ENCODE data around the genes SRFBP1 and ZNF474.

- PRO-cap, result no peak
- RAMPAGE, long total RNA, 4 experiments, result no peak in any of the 4 experiments
Measured at GRCh38 chr5:116573593-116573755, 1.1 kb downstream of the SEMA6A start.

GRCh38 chr5:116764097-116764687, 189.6 kb upstream of the SEMA6A start:
- PRO-cap, result no peak
- RAMPAGE, long total RNA, 4 experiments, result no peak in any of the 4 experiments

GRCh38 chr5:116939181-116939446, 364.5 kb upstream of the SEMA6A start:
- PRO-cap, result no peak
- RAMPAGE, long total RNA, 4 experiments, result no peak in any of the 4 experiments

GRCh38 chr5:118923148-118923714, 65.1 kb downstream of the DTWD2 start:
- PRO-cap, result no peak
- RAMPAGE, long total RNA, 4 experiments, result no peak in any of the 4 experiments

- PRO-cap, result unidirectional peak, minus-strand start at chr5:119070633; bidirectional peak, plus-strand start at chr5:119071149, minus-strand start at chr5:119070839
- RAMPAGE, long total RNA, 4 experiments, result start-site peak on the minus strand in 1 of 4 experiments, at chr5:119070857-119070882 at its widest, 11 reads per replicate
Measured at GRCh38 chr5:119070344-119070984, 423 bp upstream of the DMXL1 start.

DNA sequence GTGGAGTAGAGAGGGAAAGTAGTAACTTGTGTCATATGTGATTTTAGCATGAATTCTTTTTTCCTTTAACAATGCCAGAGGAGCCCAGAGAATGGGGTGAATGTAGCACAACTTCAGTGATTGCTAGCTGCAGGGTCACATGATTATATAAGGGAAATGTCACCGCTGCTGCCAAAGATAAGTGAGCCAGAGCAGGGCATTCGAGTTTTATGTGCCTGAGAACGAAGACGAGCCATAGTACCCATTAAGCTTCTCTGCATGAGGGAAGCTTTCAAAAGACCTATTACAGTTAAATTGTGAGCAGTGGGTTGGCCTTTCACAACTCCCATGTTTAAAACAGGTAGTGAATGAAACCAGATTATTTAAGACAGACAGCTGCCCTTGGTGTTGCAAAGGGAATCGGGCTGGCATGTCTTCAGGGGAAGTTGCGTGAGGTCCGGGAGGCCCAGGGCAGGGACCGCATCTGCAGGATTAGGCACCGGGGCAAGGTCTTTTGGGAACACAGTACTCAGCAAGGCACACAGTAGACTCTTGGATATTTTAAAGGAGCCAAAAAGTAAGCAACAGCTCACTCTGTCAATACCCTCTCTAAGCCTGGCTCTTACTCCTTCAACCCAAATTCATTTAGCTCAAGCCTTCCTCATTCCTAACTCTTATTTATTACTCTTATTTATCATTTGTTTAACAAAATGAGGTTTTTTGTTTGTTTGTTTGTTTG, 82.3 kb upstream of the TNFAIP8 start:
- PRO-cap, result no peak
- RAMPAGE, long total RNA, 4 experiments, result no peak in any of the 4 experiments

GRCh38 chr5:119299361-119300612, 56.0 kb upstream of the TNFAIP8 start:
- PRO-cap, result no peak
- RAMPAGE, long total RNA, 4 experiments, result no peak in any of the 4 experiments

DNA sequence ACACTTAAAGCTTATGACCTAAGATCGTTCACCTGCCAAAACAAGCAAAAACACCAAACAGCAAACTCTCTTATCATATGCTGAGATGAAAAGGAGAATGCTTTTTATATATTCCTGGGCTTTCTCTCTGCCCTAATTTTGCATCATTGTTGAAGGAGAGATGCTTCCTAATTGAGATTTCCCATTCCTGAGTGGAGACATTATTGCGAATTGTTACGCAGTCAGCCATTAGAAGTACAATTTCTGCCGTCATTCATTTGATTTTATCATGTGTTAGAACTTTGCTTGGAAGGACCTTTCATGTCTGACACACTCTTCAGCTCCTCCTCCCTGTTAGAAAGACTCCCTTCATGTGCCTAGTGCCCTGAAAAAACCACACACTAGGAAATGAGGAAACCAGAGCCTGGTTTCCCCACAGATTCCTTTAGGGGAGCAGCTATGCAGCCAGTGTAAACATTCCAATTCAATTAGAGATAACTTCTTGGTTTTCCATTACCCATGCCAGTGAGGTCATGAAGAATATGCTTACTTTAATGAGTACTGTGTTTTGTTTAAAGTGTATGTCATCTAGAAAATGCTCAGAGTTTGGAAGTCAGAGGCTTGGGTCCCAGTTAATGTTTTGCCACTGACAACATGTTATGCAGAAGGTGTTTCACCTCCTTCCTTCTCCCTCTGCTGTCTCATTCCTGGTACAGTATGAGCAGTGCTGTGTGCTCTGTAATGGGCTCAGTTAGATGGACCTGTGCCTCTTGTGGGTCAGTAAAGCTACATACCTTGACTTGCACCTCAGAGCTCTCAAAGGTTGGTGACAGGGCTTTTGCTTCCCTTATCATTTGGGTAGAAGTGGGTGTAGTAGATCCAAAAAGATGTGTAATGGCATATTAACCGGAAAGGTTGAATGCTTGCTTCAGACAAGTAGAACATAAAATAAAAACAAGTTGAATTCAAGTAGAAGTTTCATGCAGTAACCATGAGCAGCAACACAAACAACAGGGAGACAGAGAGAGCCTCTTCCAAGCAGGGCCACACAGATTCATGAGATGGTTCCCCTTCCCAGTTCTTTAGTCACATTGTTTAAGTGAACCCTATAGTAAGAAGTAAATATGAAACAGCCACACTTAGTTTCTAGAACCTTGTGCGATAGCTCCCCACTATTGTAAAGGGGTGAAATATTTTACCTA, 52.7 kb upstream of the TNFAIP8 start:
- PRO-cap, result no peak
- RAMPAGE, long total RNA, 4 experiments, result no peak in any of the 4 experiments

GRCh38 chr5:119315501-119316212, 40.2 kb upstream of the TNFAIP8 start:
- PRO-cap, result no peak
- RAMPAGE, long total RNA, 4 experiments, result no peak in any of the 4 experiments

- PRO-cap, result no peak
- RAMPAGE, long total RNA, 4 experiments, result no peak in any of the 4 experiments
Measured at GRCh38 chr5:119321242-119322028, 34.4 kb upstream of the TNFAIP8 start.

- PRO-cap, result no peak
- RAMPAGE, long total RNA, 4 experiments, result no peak in any of the 4 experiments
Measured at GRCh38 chr5:119327138-119327366, 28.8 kb upstream of the TNFAIP8 start.

DNA sequence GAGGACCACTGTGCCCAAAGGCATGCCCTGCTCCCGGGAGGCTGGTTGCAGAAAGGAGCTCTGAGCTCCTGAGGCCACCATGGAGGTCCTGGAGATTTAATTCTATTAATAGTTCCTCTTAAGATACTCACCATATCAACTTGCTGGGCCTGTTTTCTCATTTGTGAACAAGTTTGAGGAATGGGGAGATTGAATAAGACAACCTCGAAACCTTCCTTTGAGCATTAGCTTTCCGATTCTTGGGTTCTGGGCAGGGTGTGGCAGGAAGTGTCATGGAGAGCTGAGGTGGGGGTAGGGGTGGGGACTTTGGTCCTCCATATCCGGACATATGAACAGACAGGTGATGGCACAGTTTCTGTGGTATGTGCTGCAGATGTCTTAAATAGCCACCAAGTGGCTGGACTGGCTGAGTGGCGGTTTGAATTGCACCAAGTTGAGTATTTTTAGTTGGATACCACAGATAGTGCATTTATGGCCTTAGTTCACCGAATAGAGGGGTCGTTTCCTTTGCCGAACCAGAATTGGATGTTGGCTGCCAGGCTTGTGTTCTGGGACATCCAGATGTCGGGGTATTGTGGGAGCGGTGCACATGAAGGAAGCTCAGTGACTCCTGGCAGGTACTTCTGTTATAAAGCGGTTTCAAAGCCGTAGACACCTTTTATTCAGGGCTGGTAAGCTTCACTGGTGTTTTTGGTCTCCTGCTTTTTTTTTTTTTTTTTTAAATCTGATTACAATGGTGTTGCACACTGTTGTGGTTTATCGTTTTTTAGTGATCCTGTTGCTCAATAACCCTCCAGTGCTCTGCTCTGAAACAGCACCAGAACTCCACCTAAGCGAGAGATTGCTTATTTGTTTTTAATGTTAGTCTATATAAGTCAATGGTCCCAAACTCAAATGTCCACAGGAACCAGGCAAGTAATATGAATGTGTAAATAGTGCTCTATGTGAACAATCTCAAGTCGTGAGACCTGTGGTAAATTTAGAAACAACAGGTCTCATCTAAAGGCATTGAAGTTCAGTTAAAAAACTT, 15.1 kb upstream of the TNFAIP8 start:
- PRO-cap, result no peak
- RAMPAGE, long total RNA, 4 experiments, result no peak in any of the 4 experiments

DNA sequence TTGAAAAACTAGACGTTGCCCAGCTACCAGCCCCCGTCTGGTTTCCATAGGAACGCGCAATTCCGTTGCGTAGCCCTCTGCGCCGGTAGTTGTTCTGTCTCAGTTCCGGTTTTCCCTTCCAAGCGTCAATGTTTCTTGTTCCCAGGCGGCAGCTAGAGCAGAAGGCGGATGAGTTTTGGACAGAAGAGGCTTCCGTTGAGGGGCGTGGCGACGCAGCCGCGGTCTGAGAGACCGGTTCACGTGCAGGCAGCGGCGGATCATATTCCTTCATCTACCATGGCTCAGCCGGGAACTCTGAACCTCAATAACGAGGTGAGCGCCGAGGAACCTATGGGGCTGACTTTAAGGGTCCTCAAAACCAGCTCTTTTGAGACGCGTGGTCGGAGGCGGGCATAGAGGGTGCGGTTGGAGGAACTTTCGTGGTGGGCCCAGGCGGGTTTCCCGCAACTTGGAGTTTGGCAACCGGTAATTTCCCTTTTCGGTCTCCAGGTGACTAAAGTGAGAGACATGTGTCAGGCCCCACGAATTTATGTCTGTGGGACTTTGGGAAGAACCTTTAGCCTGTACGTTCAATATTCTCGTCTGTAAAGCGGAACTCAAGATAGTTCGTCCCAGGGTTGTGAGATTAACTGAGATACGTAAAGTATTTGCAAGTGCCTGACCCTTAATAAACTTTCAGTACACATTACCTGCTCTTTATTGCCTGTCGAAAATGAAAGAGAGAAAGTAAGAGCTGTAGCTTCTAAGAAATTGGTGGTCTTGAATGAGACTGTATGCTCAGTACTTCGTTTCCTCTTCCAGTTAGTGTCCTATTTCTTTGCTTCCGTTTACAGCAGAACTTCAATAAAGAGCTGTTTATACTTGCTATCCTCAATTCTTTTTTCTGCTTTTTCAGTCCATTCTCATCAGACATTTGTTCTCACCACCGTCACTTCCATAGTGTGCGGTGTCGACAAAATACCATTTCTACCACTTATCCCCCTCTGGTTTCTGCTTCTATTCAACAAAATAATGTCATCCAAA, at the start of gene SRFBP1:
TSS of gene SRFBP1 (plus strand) at position 219 of the 1,023 bp plus-strand sequence.
- PRO-cap, result bidirectional peak, plus-strand start at position 219 of the sequence, minus-strand start at position 96 of the sequence
- RAMPAGE, long total RNA, 4 experiments, result start-site peak on the plus strand in 4 of 4 experiments, centred at positions 224 to 248 of the sequence, 95 to 221 reads per replicate

DNA sequence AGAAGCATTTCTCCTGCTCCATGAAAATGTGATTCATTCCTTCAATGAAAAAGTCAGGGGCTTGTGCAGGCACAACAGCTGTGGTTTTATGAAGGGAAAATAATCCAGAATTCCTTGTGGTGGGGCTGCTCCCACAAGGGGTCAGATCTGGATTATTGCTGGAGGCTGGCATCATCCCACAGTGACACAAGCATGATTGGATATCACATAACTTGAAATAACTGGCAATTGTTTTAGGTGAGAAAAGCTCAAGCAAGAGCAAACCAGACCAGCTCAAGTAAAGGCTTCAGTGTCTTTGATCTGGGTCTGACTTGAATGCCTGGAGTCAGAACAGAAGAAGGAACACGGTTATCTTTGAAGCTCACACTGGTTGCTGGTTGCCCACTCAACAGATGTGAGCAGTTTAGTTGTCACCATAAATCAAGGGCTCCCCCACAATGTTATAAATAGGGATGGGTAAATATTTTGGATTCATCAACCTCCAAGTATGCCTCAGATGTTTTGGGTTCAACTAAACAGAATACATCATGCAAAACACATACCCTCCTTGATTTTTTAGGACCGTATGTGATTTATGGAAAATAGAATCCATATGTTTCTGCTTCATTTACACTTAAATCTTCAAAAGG, 3.1 kb upstream of the ZNF474 start:
- PRO-cap, result no peak
- RAMPAGE, long total RNA, 4 experiments, result no peak in any of the 4 experiments

- PRO-cap, result no peak
- RAMPAGE, long total RNA, 4 experiments, result no peak in any of the 4 experiments
Measured at GRCh38 chr5:122129255-122129889, at the start of gene ZNF474. Gene ZNF474, plus strand, starts transcription at chr5:122129546.

DNA sequence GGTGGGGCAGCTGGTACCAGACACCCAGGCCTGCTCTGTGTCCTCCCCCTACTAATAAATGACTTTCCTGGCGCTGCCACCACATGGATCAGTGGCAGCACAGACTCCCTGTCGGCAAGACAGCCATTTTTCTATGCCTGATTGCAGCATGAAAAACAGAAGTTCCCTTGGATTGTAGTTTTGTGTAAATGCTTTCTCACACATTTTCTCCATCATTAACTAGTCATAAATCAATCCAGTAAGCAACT, 181.5 kb downstream of the SNCAIP start:
- PRO-cap, result no peak
- RAMPAGE, long total RNA, 4 experiments, result no peak in any of the 4 experiments

DNA sequence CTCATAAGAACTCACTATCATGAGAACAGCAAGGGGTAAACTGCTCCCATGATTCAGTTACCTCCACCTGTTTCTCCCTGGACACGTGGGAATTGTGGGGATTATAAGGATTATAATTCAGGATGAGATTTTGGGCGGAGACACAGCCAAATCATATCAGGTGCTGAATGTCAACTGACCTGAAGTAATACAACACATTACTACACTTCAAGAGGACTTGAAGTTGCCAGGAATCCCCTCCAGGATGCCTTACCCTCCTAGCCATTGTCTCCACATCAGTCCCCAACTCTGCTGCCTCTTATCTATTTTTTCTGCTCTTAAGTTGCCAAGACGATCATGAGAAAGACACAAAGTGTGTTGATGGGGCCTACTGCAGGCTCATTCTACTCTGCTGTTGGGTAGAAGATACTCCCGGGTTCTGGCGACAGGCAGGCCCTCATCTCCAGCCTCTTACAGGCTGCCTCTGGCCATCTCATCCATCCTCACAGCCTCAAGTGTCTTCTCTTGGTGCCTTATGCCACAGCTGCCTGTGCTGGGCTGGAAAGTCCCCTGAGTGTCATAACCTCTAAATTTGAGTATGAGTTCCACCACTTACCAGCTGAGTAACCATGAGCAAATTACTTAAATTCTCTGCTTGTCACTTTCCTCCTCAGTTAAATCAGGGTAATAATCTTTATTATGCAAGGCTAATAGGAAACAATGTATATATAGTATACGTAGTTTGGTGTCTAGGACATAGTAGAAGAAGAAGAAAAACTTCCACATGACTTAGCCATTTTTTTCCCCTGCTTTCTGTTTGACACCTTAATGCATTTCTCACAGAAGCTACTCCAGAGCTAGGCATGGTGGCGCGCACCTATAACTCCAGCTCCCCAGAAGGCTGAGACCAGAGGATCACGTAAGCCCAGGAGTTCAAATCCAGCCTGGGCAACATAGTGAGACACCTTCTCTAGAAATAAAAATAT, 73.1 kb upstream of the SNX2 start:
- PRO-cap, result no peak
- RAMPAGE, long total RNA, 4 experiments, result no peak in any of the 4 experiments

GRCh38 chr5:122836423-122837078, 8.9 kb upstream of the SNX24 start:
- PRO-cap, result no peak
- RAMPAGE, long total RNA, 4 experiments, result no peak in any of the 4 experiments

GRCh38 chr5:123094767-123095659, 6.0 kb downstream of the PRDM6 start:
- PRO-cap, result no peak
- RAMPAGE, long total RNA, 4 experiments, result no peak in any of the 4 experiments

- PRO-cap, result no peak
- RAMPAGE, long total RNA, 4 experiments, result no peak in any of the 4 experiments
Measured at GRCh38 chr5:123349923-123350278, 73.3 kb downstream of the CEP120 start.

Data from gastroesophageal sphincter (tissue), 4 donors.